ENCODE measurements around the gene LSM8.

GRCh38 chr7:117011210-117011766 lies 58.0 kb downstream of the ST7 start:
- PRO-cap, result no peak

- PRO-cap, result no peak
Observed at GRCh38 chr7:117110334-117111091, 157.2 kb downstream of the ST7 start.

- PRO-cap, result no peak
Observed at GRCh38 chr7:117532088-117532476, 52.3 kb downstream of the CFTR start.

DNA sequence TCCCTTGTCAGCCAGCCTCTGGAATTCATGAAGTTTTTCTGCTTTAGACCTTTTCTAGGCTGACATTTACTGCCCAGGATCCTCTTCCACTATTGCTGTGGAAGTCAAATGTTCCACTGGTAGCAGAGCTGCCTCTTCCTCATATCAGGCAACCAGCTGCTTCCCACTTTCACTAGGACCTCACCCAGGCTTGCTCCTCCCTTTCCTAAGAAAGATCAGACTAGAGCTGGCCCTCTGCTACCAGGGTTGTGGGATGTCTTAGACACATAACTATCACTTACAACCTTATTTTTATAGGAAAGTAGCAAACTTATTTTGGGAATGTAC lies 121.5 kb downstream of the CTTNBP2 start:
- PRO-cap, result no peak

DNA sequence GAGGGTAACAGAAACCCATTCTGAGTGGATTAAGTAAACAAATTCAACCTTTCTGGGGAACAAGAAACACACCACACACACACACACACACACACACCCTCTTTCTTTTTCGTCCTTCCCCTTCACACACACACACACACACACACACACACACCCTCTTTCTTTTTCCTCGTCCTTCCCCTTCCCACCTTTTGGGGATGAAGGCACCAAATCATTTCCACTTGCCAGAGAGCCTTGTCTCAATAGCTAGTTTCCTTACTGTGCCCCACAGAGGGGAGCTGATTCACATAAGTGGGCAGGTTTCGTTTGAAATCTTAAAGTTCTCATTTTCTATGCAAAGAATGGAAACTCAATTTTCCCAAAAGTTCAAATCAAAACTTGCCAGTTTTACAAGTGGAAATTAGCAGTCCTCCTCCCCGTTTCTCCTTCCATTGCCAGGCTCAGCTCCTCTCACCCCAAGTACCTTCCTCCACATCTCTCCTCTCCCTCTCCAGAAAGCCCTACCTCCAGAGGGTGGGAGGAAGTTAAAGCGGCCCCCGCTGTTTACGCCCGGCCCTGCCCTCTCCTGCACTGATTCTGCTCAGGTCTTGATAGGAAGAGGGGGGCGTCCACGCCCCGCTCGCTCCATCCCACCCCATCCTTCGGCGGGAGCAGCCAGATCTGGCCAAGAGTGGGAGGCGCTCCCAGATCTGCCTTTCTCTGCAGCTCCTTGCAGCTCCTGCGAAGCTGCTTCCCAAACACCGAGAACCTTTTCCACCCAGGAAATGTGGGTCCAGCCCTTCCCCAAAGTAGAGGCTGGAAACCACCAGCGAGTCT lies 1.3 kb downstream of the CTTNBP2 start:
- PRO-cap, result no peak

GRCh38 chr7:117981999-117982839 lies 109.0 kb upstream of the CTTNBP2 start:
- PRO-cap, result no peak

GRCh38 chr7:118183051-118184293 lies at the start of gene LSM8:
TSS of gene LSM8 (plus strand) at chr7:118184164.
- PRO-cap, result unidirectional peak, plus-strand start at chr7:118183288; bidirectional peak, plus-strand start at chr7:118184169, minus-strand start at chr7:118183963

DNA sequence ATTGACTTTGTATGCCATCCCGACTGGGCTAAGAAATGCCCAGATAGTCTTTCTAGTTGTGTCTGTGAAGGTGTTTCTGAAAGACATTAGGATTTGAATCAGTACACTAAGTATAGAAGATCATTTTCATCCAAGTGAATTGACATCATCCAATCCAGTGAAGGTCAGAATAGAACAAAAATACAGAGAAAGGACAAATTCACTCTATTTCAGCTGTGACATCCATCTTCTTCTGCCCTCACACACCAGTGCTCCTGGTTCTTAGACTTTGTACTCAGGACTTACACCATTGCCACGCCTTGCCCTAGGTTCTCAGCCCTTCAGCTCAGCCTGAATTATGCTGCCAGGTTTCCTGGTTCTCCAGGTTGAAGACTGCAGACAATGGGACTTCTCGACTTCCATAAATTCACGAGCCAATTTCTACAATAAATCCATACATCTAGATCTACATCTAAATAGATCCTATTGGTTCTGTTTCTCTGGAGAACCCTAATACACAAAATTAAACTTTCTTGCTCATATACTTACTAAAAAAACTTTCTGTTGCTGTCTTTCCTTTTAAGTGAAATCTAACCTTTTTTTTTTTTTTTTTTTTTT lies 181.2 kb upstream of the KCND2 start:
- PRO-cap, result no peak

DNA sequence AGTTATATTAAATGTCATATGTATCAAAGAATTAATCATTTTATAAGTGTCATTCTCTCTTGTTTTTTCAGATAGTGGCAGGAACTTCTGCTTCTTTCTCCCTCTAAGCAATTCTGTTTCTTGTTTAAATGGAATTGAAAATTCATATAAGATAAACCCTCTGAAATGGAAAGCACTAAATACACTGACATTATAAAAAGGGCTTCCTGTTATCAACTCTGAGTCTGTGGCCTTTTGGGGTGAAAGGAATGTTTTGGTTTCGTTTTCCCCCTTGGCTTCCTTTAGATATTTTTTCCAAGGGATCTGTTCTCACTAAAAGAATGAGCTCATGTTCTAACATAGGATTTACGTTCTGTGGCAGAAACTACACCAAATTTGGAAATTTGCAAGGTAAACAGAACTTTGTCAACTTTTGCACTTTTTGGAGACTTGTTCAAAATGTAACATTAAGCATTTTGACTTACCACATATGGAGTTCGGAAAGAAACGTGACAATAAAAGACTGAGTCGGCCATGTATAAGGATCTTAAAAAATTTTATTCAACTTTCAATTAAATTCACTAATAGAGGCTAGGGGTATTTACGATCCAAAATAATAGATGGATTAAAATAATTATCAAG lies 11.5 kb downstream of the CPED1 start:
- PRO-cap, result no peak

DNA sequence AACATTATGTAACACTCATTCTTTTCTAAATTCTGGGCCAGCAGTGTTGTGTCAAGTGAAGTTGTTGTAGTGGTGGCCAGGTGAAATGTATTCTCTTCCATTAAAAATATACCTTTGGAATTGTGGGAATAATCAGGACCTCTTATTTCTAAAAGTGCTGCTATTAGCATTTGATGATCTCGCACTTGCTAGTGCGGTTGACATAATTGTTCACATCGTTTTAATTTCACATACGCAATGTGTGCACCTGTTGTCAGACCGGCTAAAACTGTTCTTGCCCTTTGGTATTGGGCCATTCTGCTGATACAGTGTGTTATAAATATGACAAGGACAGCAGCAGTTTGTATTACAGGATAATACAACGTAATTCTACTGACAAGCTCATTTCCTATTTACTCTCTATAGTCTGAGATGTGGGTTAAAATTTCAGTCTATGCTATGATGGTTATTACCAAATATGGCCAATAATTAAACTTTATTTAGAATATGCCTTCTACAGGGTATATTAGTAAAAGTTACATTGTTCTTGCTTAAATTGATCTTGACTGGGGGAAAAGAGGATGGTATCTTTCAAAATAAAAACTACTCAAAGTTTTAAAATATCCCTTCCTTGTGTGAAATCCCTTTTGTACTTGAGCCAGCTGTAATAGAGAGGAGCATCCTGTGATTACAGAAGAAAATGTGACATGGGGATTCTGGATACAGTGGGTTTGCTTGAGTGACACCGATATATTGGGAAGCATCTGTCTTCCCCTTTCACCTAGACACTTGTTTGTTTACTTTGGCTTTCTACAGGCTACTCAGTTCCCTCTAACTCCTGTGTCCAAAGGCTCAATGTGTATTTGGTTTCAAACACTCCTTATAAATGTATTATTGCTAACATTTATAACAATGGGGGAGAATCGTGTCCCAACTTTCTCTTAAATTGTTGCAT lies 24.1 kb downstream of the CPED1 start:
- PRO-cap, result no peak

DNA sequence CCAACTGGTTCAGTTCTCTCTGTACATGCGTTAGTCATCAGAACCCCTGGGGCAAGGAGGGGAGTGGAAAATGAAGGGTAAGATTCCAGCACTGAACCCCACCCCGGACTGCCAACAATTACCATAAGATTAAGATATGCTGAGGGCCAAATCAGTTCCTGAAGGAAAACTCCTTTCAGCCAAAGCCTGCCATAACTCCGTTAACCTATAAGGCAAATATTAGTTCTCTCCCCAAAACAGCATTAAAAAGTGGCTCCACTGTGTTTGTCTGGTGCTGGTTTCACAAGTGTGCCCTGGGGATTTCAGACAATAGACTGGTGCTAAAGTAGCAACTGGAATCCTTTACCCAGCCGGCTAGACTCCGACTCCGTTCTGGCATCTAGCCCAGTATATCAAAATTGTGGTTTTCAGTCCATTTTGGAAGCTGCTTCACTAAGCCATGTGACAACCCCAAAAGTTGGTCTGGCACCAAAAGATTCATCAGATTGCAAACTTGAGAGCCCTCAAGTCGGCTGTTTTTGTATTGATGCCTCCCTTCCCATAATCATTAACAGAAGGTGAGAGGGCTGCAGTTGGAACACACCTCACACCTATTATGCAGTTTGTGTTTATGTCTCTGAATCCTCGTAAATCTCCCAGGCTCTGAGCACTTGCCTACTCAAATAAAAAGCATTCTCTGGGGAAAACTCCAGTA lies 15.1 kb upstream of the WNT16 start:
- PRO-cap, result no peak

DNA sequence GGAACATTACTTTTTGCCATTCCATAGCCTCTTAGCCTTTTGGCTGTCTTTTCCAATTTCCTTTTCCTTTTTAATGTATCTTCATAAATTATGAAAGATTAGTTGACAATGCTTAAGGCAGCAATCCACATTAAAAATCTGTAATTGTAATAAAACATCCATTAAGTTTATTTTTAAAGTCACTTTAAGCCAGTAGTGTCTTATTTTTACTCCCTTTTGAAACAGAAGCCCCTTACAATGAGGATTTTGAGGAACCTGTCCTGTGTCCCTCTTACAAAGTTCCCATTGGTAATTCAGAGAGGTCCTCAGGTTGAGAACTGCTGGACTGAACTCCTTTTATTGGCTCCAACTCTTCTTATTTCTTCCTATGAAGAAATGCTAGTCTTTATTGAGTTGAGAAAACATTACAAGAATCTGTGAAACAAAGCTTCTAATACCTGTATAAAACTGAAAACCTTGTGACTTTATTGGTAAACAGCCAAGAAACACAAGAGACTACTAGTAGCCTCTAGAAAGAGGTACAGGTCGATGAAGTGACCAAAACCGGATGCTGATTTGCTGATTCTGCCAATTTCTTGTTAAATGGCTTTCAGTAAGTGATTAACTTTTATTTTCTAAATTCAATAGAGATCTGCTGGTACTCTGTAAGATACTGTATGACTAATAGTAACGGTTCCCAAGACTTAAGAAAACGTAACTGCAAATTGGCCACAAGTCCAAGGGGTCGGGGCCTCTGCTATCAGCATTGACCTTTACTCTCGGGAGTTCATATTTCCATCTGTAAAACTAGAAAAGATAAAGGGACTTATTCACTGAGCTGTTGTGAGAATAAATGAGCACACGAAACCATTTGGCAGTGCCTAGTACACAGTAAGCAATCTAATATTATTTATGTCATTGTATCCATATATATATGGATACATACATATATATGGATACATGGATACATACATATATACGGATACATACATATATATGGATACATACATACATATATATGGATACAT lies 1.6 kb downstream of the FAM3C start:
- PRO-cap, result no peak

DNA sequence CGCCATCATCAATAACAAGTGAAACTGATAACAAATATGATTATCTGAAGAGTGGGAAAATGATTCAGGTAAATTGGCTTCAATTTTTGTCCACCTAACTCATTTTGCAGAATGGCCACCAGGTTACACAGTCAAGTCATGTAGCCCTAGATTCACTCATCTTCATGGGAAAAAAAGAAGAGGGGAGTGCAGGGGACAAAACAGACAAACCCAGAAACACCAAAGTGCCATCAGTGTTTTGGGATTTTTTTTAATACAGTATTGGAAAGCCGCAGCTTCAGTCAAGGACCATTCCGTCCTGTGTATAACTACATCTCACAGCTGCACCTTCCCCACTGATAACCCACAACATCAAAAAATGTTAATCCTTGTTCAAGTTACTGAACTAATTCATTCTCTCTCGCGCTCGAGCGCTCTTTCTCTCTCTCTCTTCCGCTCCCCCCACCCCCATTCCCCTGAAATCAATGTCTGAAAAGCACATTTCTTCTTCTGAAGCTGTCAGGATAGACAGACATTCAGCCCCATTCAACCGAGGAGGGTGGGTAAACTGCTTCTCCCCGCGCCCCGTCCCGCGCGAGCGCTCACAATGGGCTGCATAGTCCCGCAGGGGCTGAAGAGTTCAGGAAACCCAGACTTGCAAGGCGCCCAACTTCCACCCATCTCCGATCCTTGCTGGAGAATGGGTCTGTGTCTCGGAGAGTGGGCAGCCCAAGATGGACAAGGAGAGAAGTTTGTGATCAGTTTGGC lies 964 bp downstream of the AASS start:
- PRO-cap, result no peak

DNA sequence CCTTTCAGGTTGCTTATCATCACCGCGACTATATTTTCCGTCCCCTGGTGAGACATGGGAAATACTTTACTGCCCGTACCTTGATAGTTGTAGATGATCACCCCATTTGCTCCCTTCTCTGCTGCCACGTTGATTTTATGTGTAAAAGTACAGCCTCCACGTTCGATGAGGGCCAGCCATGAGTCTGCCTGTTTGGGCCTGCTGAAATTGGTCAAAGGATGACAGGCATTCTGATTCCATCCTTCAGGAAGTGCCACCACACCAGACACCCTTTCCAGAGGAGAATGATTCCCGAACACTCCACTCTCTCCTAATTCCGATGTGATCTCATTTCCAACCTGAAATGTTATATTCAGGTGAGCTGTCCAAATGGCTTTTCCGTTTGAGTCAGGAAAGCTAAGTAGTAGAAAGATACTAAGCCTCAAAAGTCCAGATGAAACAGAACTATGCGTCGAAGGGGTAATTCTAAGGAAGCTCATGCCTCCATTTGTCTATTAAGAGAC lies 399 bp downstream of the RNF148 start:
- PRO-cap, result no peak

GRCh38 chr7:122887114-122887726 lies 960 bp upstream of the CADPS2 start:
- PRO-cap, result no peak

DNA sequence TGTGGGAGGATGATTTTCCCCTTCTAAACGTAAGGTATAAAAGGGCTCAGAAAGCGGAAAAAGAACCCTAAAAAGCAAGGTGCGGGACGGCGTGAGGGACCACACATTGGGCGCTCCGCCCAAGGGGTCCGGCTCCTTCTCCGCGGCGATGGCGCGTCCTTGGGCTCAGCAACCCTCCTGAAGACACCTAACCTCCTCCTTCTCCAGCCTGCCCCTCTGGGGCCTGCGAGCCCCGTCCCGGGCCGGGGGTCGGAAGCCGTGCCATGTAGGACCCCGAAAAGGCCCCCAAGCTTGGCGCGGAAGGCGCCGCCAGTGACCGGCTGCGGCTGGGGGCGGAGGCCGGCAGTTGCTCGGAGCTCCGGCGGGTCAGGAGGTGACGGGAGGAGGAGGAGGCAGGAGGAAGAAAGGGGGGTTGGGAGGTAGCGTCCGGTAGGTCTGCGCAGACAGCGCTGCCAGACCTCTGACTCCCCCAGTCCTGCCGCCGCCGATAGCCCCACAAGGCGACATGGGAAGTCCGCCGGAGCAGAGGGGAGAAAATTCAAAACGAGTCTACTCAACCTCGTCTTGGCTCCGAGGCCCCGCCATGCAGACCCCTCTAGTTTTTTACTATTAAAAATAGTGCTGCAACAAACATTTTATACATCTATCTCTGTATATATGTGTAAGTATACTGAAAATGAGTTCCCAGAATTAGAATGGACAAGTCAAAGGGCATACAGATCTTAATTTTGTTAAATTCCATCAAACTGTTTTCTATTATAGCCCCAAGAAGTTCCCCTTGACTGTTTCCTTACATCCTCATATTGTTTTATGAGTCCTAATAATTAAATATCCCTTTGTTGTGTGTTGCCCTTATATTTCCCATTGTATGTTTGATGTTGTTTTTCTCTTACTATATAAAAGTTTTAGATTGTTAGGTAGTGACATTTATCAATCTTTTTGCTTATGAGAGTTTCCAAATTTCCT lies 1.5 kb downstream of the IQUB start:
- PRO-cap, result unidirectional peak, plus-strand start at position 406 of the sequence

- PRO-cap, result no peak
Observed at GRCh38 chr7:123695653-123696166, 40.0 kb downstream of the LMOD2 start.

- PRO-cap, result no peak
Observed at GRCh38 chr7:123719094-123720357, 29.3 kb downstream of the WASL start.

GRCh38 chr7:124724219-124724861 lies 41.3 kb downstream of the GPR37 start:
- PRO-cap, result no peak

GRCh38 chr7:125563435-125563825 lies 633.8 kb upstream of the POT1 start:
- PRO-cap, result no peak

Data from sternocleidomastoid (tissue), 1 donor.